MCF 10A (cell line): Measurements from ENCODE around the genes POU2AF3 and ALG9.

DNA sequence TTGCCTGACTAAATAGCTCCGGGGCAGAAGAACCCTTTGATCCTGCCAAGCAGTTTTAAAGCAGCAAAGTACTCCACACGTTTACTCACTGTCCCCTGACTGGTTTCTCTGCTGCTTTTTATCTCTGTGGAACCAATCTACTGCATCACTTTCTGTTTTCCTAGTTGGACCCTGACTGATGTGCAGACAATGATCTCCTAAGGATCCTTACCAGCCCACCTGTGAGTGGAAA is 21.4 kb downstream of the EXPH5 start:
- PRO-cap, result no peak
- RRBS, result no CpG with 5 or more reads among the region's 2 CpGs

DNA sequence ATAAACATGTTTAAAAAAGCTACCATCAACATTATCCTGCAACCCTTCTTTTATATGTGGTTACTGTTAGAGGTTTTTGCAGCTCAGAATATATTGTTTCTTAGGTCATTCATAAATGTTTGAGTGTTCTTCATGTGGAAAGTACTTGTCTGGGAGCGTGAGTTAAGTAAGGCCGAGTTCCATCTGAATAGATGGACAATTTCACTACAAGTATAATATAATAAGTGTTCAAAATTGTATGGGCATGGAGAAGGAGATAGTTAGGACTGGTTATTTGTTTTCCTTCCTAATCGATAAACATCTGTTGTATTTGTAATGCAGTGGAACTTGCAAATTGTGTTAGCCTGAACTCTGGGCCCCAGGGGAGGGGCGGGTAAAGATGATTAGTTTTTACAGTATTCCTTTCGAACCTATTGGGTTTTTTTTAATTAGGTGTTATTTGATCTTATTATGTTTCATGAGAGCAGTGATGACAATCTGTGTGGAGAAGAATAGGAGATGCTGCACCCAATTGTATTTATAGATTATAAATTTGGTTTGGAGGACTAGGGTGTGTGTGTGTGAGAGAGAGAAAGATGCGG is 145.2 kb downstream of the DDX10 start:
- PRO-cap, result no peak
- RRBS, result no CpG with 5 or more reads among the region's 6 CpGs

- PRO-cap, result no peak
- RRBS, result no CpG with 5 or more reads among the region's 2 CpGs
Measured at GRCh38 chr11:108854082-108854777, 189.4 kb downstream of the DDX10 start.

DNA sequence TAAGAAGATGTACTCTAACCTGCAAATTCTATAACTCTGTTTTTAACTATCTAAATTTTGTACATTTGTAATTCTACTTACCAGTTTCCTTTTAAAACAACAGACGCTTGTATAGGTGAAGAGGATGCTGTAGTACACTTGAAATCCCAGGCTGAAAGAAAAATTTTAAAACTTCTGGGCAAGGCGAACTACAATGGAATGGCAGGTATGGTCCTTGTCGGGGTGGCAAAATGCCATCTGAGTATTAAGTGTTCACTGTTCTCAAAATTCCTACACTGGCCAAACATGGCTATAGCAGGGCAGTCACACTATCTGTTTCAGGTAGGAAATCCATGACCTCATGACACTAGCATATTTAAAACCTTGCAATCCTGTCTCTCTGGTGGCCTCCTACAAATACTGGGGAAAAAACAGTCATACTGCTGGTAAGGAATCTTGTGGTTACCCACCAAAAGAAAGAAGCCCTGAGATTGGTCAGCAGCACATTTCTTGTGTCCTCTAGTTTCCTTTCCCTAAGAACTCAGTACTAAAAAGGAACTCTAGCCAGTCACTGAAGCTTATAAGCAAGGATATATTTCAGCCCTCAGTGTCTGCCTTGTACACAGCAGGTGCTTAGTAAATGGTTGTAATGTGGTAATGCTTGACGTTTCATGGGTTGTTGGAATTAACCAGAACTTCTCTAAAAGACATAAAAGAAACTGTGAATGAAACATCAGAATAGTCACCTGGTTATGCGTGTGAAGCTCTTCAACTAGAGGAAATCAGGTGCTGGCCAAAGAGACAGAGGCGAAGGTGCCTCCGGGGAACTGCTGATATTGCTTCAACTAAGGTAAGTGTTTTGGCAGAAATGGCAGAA is 5.2 kb upstream of the ZC3H12C start:
- PRO-cap, result no peak
- RRBS, result no CpG with 5 or more reads among the region's 7 CpGs

GRCh38 chr11:110100758-110101366 is 7.7 kb downstream of the ZC3H12C start:
- PRO-cap, result no peak
- RRBS, result no CpG with 5 or more reads among the region's 2 CpGs

GRCh38 chr11:110374902-110375450 is 54.8 kb upstream of the FDX1 start:
- PRO-cap, result no peak

DNA sequence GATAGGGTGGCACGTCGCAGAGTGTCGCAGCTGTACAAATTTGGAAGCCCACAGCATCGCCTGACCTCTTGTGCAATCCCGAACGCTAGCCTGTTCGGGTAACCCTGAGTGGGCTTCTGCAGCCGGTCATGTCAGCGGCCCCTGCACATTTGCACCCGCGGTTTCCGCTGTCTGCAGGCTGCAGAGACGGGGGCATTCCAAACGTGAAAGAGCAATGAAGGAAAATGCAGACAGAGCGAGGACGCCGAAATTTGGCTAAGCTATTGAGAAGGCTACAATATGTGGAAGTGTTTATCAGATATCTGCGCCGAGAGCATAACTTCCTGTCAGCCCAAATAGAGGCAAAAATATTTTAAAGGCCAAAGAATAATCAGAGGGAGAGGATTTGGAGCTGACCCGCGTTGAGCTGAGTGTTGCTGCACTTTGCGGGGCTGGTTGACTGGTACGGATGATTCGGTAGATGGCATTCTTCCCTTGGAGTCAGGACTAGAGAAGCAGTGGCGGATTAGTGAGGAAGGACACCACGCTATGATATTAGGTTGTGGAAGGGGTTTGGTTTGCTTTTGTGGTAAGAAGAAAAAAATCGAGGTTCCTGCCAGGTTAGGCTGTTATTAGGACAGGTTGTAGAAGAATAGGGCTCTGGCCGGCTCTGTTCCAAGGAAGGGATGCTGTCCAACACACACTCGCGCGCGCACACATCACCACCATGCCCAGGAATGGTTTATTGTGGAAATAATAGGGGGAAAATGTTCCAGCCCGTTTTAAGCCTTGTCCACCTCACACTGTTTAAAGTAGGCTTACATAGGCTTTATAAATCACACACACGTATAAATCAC is 895 bp upstream of the ARHGAP20 start:
- PRO-cap, result no peak
- RRBS, result no CpG with 5 or more reads among the region's 34 CpGs

DNA sequence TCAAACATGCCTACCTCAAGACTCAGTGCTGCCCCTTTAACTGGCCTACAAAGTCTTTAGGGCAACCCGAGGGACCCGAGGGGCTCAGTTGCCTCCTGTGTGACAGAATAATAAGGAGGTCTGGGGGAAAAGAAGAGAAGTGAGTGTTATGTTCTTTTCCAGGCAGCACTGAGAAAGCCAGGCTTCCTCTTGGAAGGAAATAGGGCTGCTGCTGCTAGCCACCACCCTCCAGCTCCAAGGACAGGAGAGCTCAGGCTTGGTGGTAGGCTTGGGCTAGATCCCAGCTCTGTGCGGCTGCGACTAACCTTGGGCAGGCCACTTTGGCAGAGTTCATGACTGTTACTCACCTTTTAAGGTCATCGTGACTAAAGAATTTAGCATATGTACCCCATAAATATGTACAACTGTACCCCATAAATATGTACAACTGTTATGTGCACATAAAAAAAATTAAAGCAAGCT is 124.9 kb upstream of the POU2AF2 start:
- PRO-cap, result no peak
- RRBS, result no CpG with 5 or more reads among the region's 5 CpGs

- PRO-cap, result no peak
- RRBS, result no CpG with 5 or more reads among the region's 1 CpG
Measured at GRCh38 chr11:111177512-111177891, 68.0 kb upstream of the POU2AF2 start.

DNA sequence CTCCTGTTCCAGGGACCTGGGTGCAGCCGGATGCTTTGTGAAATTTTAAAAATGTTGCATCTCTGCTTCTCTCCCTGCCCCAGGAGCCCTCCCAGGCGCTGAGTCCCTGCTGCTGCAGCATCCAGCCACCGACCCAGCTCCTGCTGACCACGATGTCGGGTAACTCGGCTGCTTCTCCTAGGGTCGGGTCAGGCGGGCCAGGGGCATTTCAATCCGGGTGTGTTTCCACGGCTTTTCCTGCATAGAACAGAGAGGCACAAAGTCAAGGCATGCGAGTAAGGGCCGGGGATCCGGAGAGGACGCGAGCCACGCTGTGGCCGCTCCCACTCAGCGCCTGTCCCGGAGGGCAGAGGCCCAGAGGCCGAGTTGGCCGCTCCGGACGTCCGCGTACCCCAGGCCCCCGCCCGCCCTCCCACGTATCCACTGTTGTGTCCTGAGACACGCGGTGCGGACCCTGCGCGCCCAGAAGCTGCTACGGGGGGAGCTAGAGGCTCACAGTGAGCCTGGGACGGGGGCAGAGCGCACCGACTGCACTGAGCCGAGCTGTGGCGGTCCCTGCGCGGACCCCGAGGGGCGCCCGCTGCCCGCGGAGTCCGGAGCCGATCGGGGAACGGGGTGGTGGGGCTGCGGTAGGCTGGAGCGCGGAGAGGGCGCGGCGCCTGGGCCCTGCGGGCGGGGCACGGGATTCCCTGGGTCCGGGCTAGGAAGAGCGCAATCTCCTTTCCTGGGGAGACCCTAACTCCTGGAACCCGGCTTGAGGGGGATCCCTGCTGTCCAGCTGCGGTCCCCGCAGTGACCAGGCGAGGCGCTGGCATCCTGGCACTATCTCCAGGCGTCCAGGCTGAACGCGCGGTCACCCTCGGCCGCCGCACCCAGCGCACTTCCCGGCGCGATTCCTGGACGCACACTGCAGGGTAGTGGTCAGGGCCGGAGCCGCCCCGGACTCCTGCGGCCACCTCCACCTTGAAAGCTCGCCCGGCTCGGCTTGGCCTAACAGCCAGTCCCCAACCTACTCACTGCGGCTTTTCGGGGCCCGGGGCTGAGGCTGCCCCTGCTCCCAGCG is at the start of gene POU2AF3:
POU2AF3 (plus strand) TSS at position 117 of the 1,063 bp plus-strand sequence.
- PRO-cap, result no peak
- RRBS, result 68% methylated on average over 23 of the region's 89 CpGs

GRCh38 chr11:111304631-111305812 is 6.7 kb downstream of the POU2AF3 start:
- PRO-cap, result no peak
- RRBS, result no CpG with 5 or more reads among the region's 10 CpGs

DNA sequence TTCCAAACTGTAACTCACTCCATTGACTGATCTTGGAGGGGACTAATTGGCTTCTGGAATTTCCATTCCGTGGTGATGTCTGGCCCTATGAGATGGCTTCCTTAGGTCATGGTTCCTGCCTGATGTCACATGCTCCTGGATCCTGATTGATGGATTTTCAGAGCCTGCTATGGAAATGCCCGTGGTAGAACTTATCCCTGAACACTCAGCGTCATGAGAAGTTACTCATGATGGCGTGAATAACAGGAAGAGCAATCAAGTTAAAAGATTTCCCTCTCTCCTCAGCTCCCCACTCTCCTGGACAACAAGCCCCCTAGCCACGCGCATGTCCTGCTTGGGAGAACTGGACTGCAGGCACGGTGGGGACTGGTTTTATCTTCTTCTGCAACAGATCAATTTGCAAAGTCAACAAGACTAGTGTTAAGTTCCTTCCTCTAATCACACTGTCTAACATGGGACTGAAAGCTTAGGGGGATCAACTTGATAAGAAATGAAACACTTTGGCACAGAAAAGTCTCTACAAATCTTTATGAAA is 27.7 kb downstream of the POU2AF1 start:
- PRO-cap, result no peak
- RRBS, result no CpG with 5 or more reads among the region's 7 CpGs

- PRO-cap, result no peak
- RRBS, result no CpG with 5 or more reads among the region's 14 CpGs
Measured at GRCh38 chr11:111416181-111416891, 37.3 kb upstream of the POU2AF1 start.

DNA sequence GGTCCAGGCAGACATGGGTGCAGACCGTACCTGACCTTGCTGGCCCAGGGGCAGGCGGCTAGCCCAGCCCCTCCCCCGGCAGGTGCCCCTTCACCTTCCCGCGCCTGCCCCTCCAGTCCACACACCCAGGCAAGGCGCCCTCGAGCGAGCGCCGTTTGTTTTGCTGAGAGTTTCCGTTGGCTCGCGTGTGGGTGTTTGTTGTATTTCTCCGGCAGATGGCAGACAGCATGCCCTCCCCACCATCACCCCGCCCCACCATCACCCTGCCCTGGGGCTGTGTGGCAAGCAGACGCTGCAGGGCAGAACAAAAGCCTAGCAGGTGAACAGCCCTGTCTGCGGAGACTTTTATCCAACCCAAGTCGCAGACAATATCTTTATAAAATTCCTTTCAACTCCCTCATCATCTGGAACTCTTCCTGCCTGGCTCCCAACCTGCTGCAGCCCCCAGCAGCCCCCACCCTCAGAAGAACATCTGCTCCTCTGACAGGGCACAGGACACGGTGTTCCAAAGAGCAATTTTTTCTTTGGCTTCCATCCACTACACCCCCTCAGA is 57.7 kb upstream of the POU2AF1 start:
- PRO-cap, result no peak
- RRBS, result no CpG with 5 or more reads among the region's 19 CpGs

DNA sequence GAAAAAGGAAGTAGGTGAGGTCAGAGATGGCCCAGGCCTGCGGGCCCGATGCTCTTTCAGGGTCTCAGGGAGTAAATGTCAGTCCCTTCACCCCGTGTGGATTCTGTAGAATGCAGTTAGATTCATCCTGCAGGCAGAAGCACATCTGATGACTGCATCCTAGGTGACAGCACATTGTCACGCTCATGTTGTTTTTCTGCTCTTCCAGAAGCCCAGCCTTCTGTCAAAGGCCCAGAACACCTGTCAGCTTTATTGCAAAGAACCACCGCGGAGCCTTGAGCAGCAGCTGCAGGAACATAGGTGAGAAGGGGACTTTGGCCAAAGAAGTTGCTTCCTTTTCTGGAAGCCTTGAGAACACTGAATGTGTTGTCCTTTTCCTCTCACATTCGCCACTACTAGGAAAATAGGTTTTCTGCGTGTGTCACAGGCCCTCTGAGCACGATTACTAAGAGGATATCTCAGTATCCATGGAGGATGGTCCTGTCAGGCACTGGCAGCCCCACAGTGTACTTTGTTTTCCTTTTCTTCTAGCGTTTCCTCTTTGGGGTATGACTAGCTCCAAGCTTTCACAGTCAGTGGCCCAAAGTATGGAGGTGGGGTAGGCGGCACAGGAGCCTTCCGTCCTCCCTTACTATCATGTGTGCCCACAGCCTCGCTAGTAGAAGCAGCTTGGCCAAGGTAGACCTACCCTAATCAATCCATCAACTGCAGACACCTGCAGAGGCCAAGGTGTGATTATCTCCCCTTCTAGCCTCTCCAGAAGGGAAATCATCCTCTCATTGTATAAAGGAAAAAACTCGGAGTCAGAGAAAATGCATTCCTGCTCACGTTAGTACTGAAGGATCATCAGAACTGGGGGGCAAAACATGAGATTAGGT is 43.5 kb downstream of the PPP2R1B start:
- PRO-cap, result no peak
- RRBS, result no CpG with 5 or more reads among the region's 15 CpGs

DNA sequence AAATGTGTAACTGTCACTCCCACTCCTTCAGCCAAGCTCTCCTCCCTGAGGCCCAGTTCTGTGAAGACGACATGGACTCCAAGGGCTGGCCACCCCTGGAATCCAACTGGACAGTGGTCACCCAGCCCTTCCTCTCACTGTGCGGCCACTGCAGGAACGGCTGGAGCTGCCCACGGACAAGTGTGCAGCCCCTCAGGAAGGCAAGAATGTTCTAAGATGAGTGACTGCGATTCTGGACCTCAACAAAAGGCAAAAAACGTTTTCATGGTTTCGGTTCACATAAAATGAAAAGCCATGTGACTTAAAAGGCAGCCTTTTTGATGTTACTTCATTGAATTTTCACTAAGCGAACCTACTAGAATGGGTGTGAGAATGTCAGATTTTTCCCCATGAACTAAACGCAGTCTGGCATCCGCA is 29.8 kb downstream of the PPP2R1B start:
- PRO-cap, result no peak
- RRBS, result no CpG with 5 or more reads among the region's 10 CpGs

DNA sequence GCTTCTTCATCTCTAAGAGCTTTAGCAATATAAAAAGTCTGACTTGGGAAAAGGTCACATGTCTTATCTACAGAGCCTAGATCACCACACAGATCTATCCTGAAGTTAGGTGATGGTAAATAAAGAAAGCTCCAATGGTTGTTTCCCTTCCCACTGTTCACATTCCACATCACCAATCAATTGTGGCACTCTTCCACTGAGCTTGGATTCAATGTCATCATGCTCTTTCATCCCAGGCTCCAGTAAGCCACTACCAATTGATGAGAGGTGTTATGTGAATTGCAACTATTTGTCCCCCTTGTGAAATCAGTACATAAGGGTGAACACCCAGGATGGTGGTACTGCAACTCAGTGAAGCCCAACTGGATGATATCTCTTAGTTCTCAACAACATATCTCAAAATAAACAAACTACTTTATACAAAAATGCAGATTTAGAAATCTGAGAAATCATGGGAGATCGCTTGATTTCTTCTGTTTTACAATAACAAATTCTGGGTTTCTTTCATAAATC is 47.7 kb downstream of the ALG9 start:
- PRO-cap, result no peak
- RRBS, result no CpG with 5 or more reads among the region's 1 CpG

GRCh38 chr11:111837178-111837827 is 34.1 kb downstream of the ALG9 start:
- PRO-cap, result no peak
- RRBS, result no CpG with 5 or more reads among the region's 7 CpGs

- PRO-cap, result bidirectional peak, plus-strand start at chr11:111871634, minus-strand start at chr11:111871546
- RRBS, result 2% methylated on average over 15 of the region's 52 CpGs
Measured at GRCh38 chr11:111870721-111871960, at the start of gene ALG9. TSS of gene ALG9 (minus strand) at chr11:111871581.

- PRO-cap, result no peak
- RRBS, result no CpG with 5 or more reads among the region's 1 CpG
Measured at GRCh38 chr11:111933826-111934275, 3.3 kb upstream of the DIXDC1 start.